ENCODE data around the genes POTEH and IL17RA.

- PRO-cap, result no peak
- RAMPAGE, long total RNA, 2 experiments, result no peak in any of the 2 experiments
Observed at GRCh38 chr22:11065895-11066599, 4461.9 kb upstream of the OR11H1 start.

- PRO-cap, result no peak
- RAMPAGE, long total RNA, 2 experiments, result no peak in any of the 2 experiments
Observed at GRCh38 chr22:15689721-15690108, at the start of gene POTEH. POTEH (plus strand) TSS chr22:15690026.

GRCh38 chr22:17084247-17085385 lies at the start of gene IL17RA:
IL17RA (plus strand) TSS chr22:17085000.
- PRO-cap, result bidirectional peak, plus-strand start at chr22:17084961, minus-strand start at chr22:17084826
- RAMPAGE, long total RNA, 2 experiments, result no peak in any of the 2 experiments

DNA sequence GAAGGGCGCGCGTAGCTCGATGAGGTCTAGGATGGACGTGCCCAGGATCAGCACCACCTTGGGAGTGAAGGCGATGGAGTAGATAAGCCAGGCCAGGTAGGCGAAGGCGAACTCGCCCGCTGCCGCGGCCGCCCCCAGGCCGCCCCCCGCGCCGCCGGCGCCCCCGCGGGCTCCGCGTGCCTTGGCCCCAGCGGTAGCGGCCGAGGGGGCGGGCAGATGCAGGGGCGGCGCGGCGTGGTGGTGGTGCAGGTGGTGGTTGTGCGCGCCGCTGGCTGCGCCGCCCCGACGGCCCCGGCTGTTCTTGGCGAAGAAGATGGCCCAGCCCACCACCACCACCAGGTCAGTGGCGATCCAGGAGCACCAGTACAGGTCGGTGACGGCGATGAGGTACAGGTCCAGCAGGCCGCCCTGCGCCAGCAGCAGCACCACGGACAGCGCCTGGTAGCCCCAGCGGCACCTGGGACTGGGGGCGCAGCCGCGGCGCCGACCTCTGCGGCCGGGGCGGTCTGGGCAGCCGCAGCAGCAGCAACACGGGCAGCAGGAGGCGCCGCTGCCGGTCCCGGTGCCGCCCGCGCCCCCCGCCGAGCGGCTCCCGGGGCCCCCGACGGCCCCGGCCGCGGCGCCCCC lies 960 bp downstream of the TMEM121B start:
- PRO-cap, result no peak
- RAMPAGE, long total RNA, 2 experiments, result no peak in any of the 2 experiments

DNA sequence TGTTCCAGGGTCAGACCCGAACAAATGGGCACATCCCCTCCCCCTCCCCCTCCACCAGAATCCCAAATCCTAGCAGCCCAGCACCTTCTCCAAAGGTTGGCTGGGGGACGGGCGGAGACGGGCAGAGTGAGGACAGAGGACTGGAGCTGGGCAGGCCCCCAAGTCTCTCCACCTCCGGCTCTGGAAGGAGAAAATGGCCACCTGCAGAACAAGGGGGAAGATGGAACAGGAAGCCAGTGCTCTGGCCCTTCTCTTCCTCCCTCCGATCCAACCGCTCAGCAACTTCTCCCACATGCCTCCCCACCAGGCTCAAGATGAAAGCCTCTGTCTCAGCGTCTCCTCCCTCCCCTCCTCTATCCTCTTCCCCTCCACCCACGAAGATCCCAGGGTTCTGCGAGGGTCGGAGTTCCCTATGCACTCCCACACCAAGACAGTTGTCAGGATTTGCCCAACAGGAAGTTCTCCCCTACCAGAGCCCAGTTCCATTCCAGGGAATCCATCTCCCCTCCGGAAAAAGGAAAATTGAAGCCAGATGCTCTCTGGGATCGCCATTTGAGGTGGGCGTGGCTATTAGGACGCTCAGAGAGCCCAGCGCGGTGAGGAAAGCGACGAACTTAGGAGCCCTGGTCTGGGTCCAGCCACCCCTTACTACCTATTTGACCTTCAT lies 20.0 kb downstream of the ADA2 start:
- PRO-cap, result no peak
- RAMPAGE, long total RNA, 2 experiments, result no peak in any of the 2 experiments

DNA sequence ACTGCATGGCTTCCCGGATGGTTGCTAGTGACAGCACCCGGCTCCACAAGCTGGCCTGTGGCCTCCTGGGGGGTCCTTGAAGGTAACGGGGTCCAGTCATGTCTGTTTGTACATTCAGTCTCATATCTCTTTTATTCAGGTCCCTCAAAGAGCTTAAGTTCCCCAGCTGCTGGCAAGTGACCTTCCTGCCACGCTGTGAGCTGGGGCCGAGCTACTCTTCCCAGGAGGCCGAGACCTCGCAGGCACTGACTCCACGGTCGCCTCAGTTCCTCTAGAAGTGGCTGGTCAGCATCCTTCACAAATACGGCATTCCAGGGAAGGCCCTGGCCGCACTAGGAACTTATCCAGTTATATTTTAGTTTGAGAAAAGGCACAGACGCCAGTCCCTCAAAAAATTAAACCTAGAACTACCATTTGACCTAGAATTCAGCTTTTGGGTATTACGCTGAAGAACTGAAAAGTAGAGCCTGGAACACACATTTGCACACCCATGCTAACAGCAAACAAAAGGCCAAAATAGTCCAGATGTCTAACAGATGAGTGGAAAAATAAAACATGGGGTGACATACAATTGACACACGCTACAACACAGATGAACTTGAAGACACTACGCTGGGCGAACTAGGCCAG lies 16.1 kb downstream of the BID start:
- PRO-cap, result no peak
- RAMPAGE, long total RNA, 2 experiments, result no peak in any of the 2 experiments

DNA sequence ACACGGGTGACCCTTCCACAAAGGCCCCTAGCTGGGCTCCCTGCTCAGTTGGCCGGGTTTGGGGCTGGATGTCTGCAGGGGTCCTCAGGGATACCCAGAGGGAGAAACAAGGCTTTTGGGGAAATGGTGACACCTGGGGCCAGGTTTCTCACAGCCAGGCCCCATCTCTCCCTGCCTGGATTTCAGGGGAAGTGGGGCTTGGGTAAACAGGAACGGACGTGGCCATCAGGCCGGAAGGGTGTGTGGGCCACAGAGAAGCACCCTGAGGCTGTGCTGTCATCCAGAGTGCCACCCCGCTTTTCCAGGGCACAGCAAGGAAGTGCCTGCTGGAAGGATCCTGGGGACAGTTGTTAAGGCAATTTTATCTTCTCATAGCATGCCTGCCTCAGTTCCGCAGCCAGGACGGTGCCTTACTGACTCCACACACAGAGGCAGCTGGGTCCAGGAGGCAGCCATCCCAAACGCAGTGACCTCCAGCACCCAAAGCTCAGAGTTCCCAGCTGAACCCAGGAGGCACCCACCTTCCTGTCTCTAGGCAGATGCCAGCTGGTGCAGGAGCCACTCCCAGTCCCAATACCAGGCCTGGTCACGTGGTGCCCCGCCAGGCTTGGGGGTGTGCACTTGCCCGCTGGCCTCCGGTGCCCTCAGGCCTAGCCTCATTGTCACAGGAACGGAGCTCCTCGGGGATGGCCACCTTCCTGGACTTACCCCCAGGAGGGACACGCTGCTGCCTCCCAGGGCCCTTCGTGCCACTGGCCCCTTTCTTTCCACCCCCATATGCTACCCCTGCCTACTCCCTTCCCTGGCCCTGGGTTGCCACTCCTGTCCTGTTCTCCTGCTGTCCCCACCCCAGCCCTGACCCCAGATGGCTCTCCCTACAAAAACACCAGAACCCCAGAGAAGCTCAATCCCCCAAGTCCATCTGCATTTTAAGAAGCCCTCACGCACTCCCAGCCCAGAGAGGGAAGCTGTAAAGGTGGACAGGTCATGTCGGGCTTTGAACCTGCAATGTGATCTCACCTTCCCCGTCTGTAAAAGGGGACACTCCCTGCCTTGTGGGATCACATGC lies 4.7 kb downstream of the BID start:
- PRO-cap, result no peak
- RAMPAGE, long total RNA, 2 experiments, result no peak in any of the 2 experiments

DNA sequence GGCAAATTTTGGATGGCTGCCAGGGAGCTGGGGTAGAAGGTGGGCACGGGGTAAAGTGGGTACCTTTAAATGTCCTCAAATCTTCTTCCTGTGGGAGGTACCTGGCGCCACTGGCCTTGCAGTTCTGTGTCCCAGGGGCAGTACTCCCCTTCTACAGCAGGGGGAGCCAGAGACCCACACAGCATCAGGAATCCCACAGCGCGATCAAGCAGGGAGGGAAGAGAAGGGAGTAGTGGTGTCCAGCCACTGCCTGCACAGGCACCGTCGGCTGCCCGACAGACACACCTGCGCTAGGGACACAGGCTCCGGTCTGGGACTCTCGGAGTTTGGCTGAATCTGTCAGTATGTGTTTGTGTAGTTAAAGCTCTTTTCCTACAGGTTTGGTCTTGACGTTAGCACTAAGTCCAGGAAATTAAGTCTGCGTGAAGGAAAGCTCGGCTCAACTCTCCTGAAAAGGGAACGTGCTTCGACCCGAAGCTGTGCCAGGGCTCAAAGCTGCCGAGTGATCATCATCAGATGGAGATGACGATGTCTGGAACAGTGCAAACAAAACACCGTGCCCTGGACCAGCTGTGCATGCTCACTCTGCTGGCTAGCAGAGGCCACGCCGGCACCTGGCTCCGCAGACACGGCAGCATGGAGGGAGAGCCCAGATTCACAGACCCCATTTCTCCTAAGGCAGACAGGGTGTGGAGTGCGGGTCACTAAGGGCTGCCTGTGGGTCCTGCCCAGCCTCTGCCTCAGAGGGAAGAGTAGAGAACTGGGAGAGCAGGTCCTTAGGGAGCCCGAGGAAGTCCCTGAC lies 55.9 kb upstream of the BID start:
- PRO-cap, result no peak
- RAMPAGE, long total RNA, 2 experiments, result no peak in any of the 2 experiments

- PRO-cap, result no peak
- RAMPAGE, long total RNA, 2 experiments, result no peak in any of the 2 experiments
Observed at GRCh38 chr22:17865217-17865655, 91.0 kb upstream of the BID start.

DNA sequence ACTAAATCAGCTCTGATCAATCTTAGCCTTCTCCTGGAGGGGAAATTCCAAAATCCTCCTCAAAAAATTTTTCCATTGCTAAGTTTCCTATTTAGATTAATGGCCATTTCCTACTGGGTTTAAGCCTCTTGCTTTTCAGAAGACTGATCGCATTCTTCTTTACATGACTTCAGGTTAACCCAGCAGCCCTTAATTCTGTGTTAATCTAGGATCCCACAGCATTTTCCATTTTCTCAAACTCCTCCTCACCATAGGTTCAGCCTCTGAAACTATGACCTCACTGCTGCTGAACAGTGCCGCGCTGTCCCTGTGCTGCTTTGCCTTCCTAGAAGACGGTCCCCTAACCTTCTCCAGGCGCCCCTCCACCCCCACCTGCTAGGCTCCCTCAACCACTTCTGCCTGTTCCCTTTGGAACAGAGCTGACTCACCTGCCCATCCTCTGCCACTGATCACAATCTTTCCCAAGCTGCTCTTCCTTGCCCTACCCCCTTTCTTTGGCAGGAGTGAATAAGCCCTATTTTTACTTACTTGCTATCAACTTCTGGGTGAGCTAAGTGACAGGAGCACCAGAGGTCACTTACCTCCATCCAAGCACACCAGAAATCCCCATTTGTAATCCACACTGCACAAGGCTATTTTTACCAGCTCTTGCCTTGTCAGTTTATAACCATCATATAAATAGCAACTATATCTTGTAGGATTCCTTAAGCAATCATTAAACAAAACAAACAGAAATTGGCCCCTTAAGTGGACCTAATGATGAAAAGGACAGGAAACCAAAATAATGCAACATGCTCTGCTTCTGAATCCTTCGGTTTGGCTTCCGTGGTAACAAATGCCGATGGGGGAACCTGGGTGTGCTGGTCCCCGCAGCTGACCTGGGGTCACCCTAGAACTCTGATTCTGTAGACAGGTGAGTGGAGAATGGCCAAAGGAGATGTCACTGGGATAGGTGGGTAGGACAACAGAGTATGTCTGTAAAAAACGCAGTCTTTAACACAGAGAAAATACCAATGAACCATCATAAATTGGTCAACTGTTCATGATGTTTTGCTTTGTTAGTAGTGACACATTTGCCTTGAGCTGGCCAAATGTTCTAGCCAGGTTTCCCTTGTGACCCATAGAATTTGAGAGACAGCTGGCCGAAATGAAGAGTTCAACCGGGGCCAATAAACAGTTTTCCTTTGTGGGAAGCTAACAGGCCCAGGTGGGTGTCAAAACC lies 116.1 kb upstream of the BID start:
- PRO-cap, result no peak
- RAMPAGE, long total RNA, 2 experiments, result no peak in any of the 2 experiments

DNA sequence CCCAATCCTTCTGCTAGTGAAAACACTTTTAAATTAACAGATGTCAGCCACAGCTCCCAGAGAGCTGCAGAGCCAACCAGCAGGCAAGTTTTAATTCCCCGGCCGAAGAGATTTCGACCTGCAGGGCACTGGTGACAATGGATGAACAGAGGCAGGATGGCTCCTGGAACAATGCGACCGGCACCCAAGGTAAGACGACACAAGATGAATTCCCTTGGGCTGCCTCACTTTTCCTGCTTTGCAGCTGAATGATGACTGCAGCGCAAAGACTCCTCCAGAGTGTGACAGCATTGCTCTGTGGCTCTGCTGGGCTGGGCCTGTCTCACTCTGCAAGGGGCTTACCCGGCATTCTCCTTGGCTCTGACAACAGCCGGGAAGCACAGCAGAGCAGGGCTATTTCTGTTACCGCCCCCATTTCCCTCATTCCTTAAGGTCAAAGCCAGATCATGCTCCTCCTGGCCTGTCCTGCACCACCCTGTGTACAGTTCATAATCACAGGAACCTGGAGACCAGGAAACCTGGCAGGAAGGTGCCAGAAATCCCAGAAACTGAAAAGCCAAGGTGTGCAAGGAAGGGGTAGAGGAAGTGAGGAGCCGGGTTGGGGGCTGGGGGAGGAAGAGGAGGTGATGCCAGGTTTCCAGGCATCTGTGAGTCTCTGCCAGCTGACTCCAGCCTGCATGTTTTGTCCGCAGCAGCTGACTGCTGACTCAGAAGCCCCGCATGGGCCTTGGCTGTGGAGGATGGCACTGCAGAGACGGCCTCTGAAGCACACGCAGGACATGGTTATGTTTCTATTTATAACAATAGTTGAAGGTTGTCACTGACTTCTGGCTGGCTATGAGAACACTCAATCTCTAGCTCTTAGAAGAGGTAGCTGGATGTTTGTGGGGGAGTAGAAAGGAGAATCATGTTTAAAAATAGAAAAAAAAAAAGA lies 113.7 kb downstream of the MICAL3 start:
- PRO-cap, result no peak
- RAMPAGE, long total RNA, 2 experiments, result no peak in any of the 2 experiments

- PRO-cap, result no peak
- RAMPAGE, long total RNA, 2 experiments, result no peak in any of the 2 experiments
Observed at GRCh38 chr22:17931131-17931883, 93.1 kb downstream of the MICAL3 start.

- PRO-cap, result no peak
- RAMPAGE, long total RNA, 2 experiments, result no peak in any of the 2 experiments
Observed at GRCh38 chr22:17954248-17954914, 70.0 kb downstream of the MICAL3 start.

GRCh38 chr22:17972194-17973053 lies 51.9 kb downstream of the MICAL3 start:
- PRO-cap, result no peak
- RAMPAGE, long total RNA, 2 experiments, result no peak in any of the 2 experiments

DNA sequence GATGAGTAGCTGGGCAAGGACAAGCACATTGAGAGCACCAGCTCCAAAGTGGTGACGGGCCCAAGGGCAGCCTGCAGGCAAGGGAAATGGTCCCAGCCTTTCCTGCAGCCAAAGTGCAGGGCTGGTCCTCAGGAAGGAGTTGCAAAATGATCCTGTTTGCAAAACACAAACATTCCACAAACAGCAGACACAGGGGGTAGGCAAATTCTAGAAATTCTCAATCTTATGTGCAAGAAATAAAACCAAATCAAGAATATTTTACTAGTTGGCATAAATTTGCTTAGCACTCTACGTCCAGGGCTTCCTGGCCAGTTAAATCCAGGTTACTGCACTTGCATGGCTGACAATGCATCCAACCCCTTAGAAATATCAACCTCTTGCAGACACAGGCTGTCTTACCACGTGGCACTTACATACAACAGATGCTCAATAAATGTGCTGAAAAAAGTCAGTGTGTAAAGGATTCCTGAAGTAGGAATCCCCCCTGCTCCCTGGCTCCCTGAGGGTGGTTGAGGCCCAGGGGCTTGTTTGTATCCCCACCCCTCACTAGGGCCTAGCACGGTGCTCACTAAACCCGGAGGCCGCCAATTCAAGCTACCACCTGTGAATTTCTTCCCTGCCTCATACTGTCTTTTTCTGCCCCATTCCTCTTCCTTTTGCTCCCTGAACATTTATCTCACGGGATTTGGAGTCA lies 32.1 kb downstream of the MICAL3 start:
- PRO-cap, result no peak
- RAMPAGE, long total RNA, 2 experiments, result no peak in any of the 2 experiments

- PRO-cap, result no peak
- RAMPAGE, long total RNA, 2 experiments, result no peak in any of the 2 experiments
Observed at GRCh38 chr22:18114367-18114925, 3.8 kb downstream of the TUBA8 start.

DNA sequence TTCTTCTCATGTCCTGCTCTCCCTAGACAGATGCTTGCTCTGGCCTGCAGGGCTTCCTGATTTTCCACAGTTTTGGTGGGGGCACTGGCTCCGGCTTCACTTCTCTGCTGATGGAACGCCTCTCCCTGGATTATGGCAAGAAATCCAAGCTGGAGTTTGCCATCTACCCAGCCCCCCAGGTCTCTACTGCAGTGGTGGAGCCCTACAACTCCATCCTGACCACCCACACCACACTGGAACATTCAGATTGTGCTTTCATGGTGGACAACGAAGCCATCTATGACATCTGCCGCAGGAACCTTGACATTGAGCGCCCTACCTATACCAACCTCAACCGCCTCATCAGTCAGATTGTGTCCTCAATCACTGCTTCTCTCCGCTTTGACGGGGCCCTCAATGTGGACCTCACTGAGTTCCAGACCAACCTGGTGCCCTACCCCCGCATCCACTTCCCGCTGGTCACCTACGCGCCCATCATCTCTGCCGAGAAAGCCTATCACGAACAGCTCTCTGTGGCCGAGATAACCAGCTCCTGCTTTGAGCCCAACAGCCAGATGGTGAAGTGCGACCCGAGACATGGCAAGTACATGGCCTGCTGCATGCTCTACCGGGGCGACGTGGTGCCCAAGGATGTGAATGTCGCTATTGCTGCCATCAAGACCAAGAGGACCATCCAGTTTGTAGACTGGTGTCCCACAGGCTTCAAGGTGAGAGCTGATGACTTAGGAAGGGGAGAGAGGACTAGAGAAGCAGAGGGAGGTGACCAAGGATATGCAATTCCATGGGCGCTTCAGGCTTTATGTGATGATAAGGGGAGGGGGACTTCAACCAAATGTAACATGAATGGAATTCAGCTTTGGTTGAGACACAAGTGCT lies 16.0 kb downstream of the TUBA8 start:
- PRO-cap, result no peak
- RAMPAGE, long total RNA, 2 experiments, result no peak in any of the 2 experiments

DNA sequence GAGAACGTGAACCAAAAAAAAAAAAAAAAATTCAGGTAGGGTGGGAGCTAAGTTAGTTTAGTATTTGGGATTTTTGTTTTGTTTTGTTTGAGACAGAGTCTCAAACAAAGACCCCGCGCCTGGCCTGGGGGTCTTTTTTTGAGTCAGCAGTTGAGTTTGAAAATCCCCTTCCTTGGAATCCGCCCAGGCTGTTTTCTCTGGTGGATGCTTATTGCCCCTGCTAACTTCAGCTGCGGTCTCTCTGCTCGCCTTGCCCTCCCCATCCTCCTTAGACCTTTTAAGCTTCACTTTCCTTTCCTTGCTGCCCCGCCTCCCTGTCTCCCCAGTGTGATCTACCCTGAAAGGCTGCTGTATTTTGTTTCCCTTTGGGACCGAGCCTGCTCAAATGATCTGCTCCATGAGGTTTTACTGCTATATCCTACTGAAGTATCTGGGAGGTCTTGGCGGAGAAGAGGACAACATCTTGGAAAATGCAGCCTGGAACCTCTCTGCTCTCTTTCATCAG lies 2.5 kb downstream of the USP18 start:
- PRO-cap, result no peak
- RAMPAGE, long total RNA, 2 experiments, result no peak in any of the 2 experiments

GRCh38 chr22:19002395-19002710 lies 66.3 kb upstream of the PRODH start:
- PRO-cap, result no peak
- RAMPAGE, long total RNA, 2 experiments, result no peak in any of the 2 experiments

DNA sequence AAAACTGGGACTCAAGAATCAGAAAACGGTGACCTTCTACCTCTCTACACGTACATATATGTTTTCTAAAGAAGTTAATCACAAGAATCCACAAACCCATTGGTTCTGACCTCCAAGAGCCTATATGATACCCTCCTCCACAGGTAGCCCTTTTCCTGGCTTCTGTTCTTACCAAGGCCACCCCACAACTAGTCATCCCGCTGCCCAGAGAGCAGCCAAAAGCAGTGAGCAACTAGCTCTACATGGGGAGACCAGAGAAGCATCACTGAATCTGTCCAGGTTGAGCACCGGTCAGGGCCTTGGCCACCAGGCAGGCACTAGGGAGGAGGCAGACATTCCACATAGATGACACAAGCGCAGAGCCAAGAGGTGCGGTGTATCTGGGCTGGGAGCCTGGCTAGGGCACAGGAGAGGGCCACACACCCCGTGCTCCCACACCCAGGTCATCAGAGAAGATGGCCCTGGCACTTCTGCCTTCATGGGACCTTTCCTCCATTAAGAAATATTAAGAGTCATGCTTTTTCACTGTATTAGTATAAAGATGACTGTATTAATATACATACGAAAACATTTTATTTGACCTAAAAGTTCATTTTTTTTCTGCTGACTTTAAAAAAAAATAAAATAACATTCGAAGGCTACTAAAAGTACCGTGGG lies 1.4 kb downstream of the DGCR2 start:
- PRO-cap, result unidirectional peak, plus-strand start at position 379 of the sequence
- RAMPAGE, long total RNA, 2 experiments, result no peak in any of the 2 experiments

Data from breast epithelium (tissue), 2 donors.